ENCODE measurements around a stretch of chr9.

DNA sequence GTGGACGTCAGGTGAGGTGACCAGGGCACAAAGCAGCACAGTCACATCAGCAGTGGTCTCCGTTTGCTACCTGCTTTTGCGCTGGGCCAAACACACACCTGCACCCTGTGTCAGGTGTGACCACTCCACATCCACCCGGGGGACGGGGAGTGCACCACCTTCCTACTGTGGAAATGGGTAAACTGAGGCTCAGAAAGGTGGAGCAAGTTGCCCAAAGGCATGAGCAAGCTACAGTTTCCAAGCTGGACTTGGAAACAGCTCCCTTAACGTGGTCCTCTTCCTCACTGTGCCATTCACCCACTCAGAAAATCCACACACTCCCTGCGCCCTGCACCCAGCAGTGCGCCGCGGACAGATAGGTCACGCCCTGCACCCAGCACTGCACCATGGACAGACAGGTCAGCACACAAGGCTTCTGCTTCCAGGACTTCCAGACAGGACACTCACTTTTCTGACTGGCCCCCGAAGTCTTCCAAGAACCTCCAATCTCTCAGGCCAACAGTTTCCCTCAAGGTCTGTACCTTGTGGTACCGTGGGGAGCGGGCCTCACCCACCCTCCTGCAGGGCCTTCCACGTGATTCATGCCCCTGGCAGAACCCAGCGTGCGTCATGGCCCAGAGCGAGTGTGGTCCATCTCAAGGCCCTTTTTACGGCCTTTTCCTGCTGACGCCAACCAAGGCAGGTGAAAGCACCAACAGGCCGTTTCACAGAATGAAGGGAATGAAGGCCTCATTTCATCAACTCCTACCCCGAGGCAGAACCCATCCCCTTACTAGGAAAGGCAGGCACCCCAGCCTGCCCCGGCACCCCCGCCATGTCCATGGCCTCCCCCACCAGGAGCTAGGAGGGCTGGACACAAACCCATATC is 17.5 kb downstream of the VAV2 start:
- PRO-cap, result bidirectional peak, plus-strand start at position 652 of the sequence, minus-strand start at position 485 of the sequence
- RAMPAGE, long total RNA, 2 experiments, result start-site peak on the minus strand in 1 of 2 experiments, centred at position 501 of the sequence, 10 reads per replicate

DNA sequence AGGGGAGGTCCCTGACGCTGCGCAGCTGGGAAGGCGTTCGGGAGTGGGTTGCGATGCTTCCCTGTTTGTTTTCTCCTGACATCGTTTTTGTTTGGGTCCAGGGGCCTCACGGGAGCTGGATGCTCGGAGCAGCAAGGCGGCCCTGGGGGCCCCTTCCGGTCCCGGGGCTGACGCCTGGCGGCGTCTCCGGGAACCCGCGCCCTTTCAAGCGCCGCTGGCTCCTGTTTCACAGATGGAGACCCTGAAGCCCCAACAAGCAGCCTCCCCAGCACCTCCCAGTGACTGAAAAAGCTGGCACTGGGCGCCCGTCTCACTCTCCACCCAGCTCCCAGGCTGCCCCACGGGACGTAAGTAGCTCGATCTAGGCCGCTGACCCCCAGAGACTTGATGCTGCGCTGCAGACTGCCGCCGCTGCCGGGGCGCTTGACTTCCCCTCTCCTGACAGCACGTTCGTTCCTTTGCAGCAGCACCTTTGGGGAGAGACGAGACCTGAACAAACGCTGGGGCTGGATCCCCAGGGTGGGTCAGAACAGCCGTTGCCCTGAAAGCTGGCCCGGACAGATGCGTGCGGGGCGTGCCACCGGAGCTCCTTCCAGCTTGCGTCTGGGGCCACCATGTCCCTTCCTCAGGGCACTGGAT is 582 bp downstream of the BRD3OS start:
- PRO-cap, result no peak
- RAMPAGE, long total RNA, 2 experiments, result no peak in any of the 2 experiments

DNA sequence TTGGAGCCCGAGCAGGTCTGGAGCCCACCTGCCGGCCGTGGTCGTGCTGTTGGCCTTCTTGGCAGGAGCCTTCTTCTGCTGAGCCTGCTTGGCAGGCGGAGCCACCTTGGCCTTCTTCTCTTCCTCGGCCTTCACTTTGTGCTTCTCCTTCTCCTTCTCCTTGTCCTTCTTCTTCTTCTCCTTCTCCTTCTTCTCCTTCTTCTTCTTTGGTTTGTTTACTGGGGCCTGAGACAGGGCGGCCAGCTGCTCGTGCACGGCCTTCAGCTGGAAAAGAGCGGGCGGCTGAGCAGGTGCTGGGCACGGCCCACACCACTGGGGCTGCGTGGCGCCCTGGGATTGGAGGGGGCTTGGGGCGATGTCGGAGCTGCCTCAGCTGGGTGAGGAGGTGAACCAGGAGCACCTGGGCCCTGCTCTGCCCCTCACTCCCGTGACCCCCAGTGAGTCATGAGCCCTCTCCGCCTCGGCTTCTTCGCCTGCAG is 14.8 kb downstream of the BRD3OS start:
- PRO-cap, result no peak
- RAMPAGE, long total RNA, 2 experiments, result no peak in any of the 2 experiments

- PRO-cap, result bidirectional peak, plus-strand start at chr9:134067586, minus-strand start at chr9:134067524; bidirectional peak, plus-strand start at chr9:134067840, minus-strand start at chr9:134067736
- RAMPAGE, long total RNA, 2 experiments, result no peak in any of the 2 experiments
Measured at GRCh38 chr9:134067173-134067886, 496 bp downstream of the BRD3 start.

DNA sequence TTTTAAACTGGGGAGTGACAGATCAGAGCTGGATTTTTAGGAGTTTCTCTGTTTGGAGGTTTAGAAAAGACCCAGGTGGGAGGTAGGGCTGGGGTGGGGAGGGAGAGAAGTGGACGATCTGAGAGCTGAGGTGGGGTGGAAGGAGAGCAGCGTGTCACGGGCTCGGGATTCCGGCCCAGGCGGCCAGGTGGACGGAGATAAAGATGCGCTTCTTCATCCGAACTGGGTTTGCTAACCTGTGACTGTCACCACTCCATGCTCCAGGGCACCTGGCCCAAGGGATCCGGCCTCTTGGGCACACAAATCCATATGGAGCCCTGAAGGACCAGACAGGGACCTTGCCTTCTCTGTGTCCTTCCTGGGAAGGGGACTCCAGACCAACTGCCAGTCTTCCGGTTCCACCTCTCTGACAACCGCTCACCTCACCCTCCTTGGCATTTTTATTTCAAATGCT is 1.2 kb upstream of the WDR5 start:
- PRO-cap, result bidirectional peak, plus-strand start at position 387 of the sequence, minus-strand start at position 383 of the sequence
- RAMPAGE, long total RNA, 2 experiments, result no peak in any of the 2 experiments

- PRO-cap, result no peak
- RAMPAGE, long total RNA, 2 experiments, result no peak in any of the 2 experiments
Measured at GRCh38 chr9:134136229-134136347, 206 bp downstream of the WDR5 start.

- PRO-cap, result no peak
- RAMPAGE, long total RNA, 2 experiments, result no peak in any of the 2 experiments
Measured at GRCh38 chr9:134163233-134164195, 27.6 kb downstream of the WDR5 start.

DNA sequence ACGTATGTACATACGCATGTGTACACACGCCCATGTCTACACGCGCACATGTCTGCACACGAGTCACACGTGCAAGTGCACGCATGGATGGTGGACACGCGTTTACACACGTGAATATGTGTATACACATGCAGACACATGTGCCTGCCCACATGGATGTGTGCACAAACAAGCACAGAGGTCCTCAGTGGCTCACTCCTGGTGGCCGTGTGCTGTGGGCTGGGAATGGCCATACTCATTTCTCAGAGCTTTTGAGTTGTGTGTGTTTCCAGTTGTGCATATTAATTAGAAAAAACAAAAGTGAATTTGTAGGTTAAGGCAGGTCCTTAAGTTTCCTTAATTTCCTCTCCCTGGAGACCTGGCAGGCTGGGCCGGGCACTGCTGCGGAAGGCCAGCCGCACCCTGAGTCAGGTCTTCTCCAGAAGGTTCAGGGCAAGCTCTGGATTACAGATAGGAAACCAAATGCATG is 29.6 kb downstream of the WDR5 start:
- PRO-cap, result no peak
- RAMPAGE, long total RNA, 2 experiments, result no peak in any of the 2 experiments

DNA sequence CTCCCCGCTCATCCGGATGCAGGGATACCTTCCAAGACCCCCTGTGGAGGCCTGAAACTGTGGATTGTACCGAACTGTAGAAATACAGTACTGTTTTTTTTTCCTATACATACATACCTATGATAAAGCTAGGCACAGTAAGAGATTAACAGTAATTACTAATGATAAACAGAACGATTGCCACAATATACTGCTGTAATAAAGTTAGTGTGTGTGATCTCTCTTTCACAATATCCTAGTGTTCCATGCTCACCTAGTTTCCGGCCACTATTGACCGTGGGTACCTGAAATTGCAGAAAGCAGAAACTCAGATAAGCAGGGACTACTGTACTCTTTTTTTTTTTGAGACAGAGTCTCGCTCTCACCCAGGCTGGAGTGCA is 33.2 kb downstream of the WDR5 start:
- PRO-cap, result no peak
- RAMPAGE, long total RNA, 2 experiments, result no peak in any of the 2 experiments

DNA sequence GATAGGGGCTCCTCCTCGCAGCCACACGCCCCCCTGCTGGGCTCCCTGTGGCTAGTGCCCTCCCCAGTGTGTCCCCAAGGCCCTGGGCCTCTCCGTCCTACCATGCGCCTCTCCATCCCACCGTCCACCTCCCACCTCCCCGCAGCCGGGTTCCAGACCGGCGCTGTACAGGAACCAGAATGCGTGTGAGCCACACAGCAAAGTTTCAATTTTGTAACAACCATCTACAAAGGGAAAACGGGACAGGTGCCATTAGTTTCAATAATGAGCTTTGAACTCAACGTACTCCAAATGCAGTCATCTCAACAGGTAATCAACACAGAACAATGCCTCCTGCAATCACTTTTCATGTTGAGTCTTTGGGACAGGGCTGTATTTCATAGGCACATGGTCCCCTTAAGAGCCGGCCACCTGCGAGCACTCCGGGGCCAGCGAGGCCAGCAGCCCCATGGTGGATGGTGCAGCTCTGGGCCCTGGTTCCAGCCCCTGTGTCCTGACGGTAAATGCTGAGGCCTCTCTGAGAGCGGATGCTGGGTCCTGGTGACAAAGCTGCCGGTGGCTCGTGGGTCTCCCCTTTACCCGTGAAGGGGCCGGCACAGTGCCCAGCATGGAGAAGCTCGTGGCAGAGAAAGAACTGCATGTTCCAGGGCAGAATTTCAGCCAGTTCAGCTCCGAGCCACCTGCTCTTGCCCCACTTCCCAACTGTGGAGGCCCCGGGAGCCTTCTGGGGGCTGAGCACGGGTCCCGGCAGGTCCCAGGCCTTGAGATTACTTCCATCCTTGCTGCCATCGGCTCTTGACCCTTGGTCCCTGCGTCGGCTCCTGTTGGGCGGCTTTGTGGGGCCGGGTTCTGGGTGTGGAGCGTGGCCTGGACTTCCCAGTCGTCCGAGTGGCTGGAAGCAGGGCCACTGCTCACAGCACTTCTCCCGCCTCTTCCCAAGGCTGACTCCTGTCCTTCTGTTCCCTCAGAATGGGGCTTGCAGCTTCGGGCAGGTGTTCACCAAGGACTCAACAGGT is 54.5 kb downstream of the WDR5 start:
- PRO-cap, result no peak
- RAMPAGE, long total RNA, 2 experiments, result no peak in any of the 2 experiments

- PRO-cap, result no peak
- RAMPAGE, long total RNA, 2 experiments, result no peak in any of the 2 experiments
Measured at GRCh38 chr9:134226156-134226586, 90.3 kb downstream of the WDR5 start.

- PRO-cap, result bidirectional peak, plus-strand start at chr9:134283408, minus-strand start at chr9:134283258
- RAMPAGE, long total RNA, 2 experiments, result no peak in any of the 2 experiments
Measured at GRCh38 chr9:134282955-134283611, 43.2 kb upstream of the RXRA start.

- PRO-cap, result no peak
- RAMPAGE, long total RNA, 2 experiments, result no peak in any of the 2 experiments
Measured at GRCh38 chr9:134351698-134352506, 25.6 kb downstream of the RXRA start.

GRCh38 chr9:134361737-134362579 is 35.7 kb downstream of the RXRA start:
- PRO-cap, result no peak
- RAMPAGE, long total RNA, 2 experiments, result no peak in any of the 2 experiments

DNA sequence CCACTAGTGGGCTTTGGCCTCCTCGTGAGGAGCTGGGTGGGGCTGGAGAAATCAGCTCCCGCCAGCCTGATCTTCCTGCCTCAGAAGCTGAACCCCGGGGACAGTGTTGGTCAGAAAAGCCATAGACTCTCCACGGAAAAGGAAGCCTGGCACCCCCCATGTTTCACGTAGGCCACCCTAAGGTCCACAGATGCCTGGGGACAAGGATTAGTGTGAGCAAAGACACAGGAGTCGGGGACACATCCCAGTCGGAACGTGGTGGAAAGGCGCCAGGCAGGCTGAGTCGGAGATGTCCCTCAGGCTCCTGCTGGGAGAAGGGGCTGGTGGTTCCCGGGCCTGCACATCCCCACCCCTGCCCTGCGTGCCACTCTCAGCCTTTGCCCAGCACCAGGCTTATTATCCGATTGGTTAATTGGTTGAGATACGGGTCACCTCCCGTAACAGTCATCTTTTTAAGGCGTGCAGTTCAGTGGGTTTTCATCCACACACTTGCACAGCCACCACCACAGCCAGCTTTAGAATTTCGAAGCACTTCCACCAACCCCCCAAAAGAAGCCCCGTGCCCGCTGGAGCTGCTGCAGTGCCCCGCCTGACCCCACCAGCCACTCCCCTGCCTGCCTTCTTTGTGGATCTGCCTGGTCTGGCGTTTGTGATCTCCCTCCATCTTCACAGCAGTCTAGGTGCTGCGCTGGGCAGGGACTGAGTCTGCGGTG is 40.5 kb downstream of the RXRA start:
- PRO-cap, result no peak
- RAMPAGE, long total RNA, 2 experiments, result no peak in any of the 2 experiments

DNA sequence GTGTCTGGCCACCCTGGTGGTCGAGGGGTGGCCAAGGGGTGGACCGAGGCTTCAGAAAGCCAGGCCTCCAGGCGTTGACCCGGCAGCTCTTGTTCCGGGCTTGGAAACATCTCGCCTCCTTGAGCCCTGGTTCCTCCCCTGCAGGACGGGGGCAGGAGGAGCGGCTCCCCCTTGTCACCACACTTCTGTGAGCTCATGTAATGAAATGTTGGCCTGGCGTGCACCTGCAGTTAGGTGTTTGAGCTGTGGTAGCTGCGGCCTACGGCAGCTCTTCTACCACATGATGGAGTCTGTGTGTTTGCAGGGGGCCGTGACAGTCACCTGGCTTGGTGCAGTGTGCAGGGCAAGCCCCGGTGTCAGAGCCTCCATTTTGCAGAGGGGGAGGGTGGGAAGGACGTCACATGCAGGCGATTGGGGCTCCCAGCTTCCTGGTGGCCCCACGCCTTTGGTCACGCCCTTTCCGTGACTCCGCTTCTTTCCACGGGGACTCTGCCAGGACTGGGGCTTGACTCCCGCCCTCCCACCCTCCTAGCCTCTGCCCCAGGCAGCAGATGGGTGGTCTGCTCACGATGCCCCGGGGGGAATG is 65.6 kb downstream of the RXRA start:
- PRO-cap, result no peak
- RAMPAGE, long total RNA, 2 experiments, result no peak in any of the 2 experiments

GRCh38 chr9:134407056-134407722 is 80.9 kb downstream of the RXRA start:
- PRO-cap, result unidirectional peak, minus-strand start at chr9:134407418
- RAMPAGE, long total RNA, 2 experiments, result no peak in any of the 2 experiments

DNA sequence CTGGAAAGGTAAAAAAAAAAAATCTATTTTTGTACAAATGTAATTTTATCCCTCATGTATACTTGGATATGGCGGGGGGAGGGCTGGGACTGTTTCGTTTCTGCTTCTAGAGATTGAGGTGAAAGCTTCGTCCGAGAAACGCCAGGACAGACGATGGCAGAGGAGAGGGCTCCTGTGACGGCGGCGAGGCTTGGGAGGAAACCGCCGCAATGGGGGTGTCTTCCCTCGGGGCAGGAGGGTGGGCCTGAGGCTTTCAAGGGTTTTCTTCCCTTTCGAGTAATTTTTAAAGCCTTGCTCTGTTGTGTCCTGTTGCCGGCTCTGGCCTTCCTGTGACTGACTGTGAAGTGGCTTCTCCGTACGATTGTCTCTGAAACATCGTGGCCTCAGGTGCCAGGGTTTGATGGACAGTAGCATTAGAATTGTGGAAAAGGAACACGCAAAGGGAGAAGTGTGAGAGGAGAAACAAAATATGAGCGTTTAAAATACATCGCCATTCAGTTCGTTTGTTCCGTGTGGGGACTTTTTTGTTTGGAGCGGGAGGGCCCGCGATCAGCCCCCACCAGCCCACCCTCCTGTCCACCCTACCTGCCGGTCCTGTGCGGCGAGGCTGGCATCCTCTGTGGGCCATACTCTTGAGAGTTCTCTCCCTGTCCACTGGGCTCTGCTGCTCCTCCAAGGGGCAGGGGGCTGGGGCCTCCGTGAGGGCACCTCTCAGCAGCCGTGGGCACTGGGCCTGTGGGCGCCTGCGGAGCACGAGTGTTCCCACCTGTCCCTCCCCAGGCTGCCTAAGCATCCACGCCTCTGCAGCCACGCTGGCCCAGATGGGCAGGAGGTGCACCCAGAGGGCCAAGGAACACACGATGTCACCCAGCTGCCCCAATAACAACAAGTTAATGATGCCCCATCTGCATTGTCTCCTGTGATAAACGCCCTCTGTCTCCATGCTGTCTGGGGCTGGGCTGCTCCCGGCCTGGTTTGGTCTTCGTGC is 114.1 kb downstream of the RXRA start:
- PRO-cap, result no peak
- RAMPAGE, long total RNA, 2 experiments, result no peak in any of the 2 experiments

- PRO-cap, result no peak
- RAMPAGE, long total RNA, 2 experiments, result no peak in any of the 2 experiments
Measured at GRCh38 chr9:134455869-134456894, 129.9 kb downstream of the RXRA start.

GRCh38 chr9:134474715-134475351 is 148.6 kb downstream of the RXRA start:
- PRO-cap, result no peak
- RAMPAGE, long total RNA, 2 experiments, result no peak in any of the 2 experiments

All from body of pancreas (tissue), 2 donors.